Left ventricle myocardium (tissue), 1 donor: ENCODE data around the genes IFNA13 and DMRTA1.

GRCh38 chr9:21367819-21368302 is at the start of gene IFNA13:
Gene IFNA13, minus strand, starts transcription at chr9:21368057.
- PRO-cap, result no peak

DNA sequence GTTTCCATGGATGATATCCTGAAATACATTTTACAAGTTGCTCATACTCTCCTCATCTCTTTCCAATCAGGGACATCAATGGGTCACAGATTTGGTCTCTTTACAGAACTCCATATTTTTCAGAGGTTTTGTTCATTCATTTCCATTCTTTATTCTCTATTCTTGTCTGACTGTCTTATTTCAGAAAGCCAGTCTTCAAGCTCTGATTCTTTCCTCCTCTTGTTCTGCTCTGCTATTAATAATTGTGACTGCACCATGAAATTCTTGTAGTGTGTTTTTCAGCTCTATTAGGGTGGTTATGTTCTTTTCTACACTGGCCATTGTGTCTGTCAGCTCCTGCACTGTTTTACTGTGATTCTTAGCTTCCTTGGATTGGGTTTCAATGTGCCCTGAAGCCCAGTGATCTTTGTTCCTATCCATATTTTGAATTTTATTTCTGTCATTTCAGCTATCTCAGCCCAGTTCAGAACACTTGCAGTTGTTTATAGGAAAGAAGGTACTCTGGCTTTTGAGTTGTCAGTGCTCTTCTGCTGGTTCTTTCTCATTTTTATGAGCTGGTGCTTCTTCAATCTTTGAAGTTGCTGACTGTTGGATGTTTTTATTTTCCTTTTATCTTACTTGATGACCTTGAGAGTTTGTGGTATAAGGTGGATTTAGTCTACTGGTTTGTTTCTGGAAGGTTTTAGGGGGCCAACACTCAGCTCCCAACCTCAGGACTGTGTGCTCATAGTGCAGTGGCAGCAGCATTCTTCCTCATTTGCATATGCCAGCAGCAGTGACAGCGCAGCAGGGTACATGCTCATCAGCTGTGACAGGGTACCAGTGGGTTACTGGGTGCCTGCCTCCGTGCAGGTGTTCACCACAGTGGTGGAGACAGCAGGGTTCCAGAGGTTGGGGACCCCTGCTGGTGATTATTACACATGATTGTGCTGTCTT is 45.1 kb upstream of the IFNE start:
- PRO-cap, result no peak

- PRO-cap, result no peak
Measured at GRCh38 chr9:21682907-21683395, 119.5 kb upstream of the MTAP start.

- PRO-cap, result no peak
Measured at GRCh38 chr9:21801679-21801996, 798 bp upstream of the MTAP start.

DNA sequence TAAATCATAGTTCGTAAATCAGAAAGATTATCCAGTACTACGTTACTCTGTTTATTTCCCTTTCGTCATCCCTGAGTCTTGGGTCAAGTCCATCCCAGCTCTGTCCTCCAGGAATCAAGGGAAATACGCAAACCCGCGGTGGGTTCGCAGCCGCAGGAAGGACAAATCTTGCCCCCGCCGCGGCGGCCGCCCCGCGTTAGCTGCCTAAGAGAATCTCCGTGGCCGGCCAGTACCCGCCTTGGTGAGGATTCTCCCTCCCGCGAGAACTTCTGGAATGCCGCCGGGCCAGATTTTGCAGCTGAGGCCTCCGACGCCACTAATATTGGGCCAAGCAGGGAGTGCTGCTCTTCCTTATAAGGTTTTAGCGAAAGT is 453 bp upstream of the MTAP start:
- PRO-cap, result bidirectional peak, plus-strand start at position 316 of the sequence, minus-strand start at position 243 of the sequence

GRCh38 chr9:22008482-22009038 is 545 bp downstream of the CDKN2B start:
- PRO-cap, result no peak

DNA sequence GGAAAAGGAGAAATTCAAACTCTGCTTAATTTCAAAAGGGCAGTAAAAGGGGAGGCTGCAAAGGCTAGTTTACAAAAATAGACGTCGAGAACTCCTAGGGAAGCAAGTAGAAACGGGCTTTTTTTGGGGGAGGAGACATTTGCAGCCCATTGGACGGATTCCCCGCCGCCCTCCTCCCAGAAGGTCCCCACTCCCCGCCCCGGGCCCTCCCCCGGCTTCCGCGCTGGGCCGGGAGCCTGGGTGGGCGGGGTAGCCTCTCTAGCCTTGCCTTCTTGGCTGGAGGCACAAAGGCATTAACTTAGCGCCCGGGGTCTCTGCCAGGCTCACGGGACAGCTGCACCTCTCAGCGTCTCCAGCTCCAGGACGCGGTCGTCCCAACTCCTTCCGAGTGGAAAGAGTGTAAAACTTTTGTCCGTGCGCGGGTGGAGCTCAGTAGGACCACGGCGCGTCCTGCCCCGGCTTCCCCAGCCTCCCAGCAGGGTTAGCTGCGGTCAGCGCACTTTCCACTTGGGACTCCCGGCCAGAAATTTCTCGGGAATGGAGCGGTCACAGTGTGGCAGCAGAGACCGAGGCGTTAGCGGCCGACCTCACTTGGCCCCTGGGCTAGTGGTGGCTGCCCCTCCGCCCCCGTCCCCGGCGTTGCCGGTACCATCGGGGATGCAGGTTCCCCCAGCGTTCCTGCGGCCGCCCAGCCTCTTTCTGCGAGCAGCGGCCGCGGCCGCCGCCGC is at the start of gene DMRTA1:
Gene DMRTA1 (plus strand): TSS at position 296 of the 728 bp plus-strand sequence.
- PRO-cap, result unidirectional peak, plus-strand start at position 326 of the sequence

GRCh38 chr9:23598996-23599326 is 227.1 kb downstream of the ELAVL2 start:
- PRO-cap, result no peak

DNA sequence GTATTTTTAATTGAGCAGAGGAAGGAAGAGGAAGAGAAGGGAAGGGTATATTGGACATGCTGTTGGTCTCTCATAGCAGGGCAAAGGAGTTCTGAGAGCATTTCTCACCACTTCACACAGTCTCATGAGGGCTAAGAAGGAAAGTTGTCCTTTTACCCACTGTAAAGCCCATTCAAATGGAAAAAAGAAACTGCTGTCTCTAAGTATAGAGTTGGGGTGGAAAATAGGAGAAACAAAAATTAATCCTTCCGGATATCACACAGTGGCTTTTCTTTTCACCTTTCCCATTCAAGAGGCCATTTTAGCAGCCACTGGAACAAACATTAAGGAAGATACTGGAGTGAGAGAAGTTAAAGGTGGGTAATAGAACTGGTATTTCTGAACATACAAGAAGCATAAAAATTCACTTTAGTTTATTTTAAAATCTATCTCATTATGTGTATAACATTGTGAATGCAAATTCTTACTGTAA is 377.3 kb upstream of the TUSC1 start:
- PRO-cap, result no peak

DNA sequence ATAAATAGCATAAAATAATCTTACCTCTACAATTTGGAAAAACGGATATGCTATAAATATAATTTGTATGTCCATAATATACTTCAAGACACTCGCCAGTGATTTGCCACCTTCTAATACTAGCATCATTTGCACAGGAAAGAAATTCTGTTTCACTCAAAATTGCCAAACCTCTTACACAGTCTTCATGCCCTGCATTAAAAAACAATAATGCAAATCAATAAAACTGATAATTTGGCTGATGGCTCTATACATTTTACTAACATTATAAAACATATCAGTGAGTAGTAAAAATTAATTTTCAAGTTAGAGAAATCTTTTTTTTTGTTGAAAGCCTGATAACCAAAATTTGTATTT is 20.7 kb downstream of the PLAA start:
- PRO-cap, result no peak

DNA sequence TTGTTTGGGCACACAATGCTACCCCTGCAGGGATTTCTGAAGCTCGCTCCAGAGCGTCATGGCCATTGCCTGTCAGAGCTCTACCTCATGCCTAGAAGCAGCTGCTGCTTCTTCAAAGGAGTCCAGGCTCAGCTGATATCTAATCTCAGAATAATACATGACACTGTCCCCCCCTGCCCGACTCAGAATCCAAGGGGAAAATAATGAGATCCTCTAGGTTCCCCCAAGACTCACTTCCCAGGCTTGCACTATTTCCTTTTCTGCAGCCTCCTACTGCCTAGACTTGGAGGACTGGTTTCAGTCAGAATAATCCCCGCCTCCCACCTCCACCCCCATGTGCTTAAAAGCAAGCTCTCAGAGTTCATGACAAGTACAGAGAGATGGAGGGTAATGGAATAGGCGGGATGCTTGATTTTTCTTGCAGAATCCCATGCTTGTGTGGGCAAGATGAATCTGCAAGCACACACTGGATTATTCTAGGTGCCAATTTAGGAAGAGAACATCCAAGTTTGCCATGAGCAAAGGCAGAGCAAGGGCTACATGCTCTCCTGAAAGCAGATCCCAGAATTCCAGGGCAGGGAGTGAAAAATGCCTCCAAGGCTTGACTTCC is 97.5 kb upstream of the IFNK start:
- PRO-cap, result no peak

GRCh38 chr9:27600172-27600887 is 27.0 kb upstream of the C9orf72 start:
- PRO-cap, result no peak

- PRO-cap, result no peak
Measured at GRCh38 chr9:28387255-28387568, 813.9 kb upstream of the C9orf72 start.

DNA sequence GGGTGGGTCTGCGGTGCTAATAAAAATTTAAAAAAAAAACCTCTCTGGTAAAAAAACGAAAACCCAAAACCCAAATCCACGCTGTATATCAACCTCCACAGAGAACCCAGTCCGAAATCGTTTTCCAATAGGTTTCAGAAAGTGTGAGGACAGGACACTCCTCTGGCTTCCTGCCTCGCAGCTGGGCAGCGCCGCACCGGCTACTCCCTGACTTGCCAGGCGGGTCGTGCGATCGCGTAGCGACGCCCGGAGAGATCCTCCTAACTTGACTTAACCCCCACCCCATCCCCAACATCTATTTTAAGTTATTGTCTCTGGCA is 868 bp downstream of the LINGO2 start:
- PRO-cap, result no peak

DNA sequence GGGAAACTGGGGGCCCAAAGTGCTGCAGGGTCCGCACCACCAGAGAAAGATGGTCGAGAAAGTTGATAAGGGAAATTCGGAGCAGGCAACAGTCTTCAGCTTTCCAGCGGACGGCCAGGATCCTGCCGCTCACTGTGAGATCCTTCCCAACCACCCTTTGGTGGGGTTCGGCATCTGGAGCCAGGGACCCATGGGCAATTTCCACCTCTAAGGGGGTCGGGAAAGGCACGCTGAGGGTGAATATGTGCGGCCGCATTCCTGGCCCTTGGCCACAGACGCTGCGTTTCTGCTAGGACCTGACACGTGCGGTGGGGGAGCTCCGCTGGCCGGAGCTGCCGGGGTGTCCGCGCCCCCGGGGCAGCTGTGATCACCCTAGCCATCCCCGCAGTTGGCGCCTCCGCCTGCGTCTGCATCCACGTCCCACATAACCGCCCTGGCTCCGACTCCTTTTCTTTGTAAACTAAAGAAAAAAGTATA is 5.3 kb upstream of the DNAJA1 start:
- PRO-cap, result no peak

GRCh38 chr9:33129354-33130213 is 37.6 kb downstream of the B4GALT1 start:
- PRO-cap, result no peak

DNA sequence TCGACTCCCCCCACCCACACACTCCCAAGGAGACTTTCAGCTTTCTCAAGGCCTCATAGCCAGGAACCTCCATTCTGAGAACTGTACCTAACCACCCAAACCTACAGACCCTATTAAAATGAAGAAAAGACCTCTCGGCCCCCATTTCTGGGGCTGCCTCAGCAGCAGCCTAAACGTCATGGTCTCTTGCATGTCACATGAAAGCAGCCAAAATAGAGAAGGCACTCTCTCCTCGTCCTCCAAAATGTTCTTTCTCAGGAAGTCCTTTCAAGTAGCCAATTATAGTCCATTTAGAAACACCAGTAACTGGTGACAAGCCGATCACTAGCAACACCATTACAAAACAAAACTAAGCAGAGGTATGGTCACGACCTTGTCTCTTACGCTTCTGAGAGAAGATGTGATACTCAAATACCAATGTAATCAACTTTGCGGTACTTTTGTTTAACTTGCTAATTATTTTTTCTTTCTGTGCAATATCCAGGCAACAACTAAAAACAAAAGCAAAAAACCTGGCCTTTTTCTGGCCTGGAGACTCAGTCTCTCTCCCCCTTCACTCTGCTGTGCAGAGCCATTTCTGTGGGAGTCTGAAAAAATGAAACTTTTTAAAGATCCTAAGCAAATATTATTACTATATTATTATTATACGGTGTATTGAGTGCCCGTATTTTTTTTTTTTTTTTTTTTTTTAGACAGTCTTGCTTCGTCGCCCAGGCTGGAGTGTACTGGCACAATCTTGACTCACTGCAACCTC is 2.7 kb downstream of the B4GALT1 start:
- PRO-cap, result bidirectional peak, plus-strand start at position 539 of the sequence, minus-strand start at position 253 of the sequence

DNA sequence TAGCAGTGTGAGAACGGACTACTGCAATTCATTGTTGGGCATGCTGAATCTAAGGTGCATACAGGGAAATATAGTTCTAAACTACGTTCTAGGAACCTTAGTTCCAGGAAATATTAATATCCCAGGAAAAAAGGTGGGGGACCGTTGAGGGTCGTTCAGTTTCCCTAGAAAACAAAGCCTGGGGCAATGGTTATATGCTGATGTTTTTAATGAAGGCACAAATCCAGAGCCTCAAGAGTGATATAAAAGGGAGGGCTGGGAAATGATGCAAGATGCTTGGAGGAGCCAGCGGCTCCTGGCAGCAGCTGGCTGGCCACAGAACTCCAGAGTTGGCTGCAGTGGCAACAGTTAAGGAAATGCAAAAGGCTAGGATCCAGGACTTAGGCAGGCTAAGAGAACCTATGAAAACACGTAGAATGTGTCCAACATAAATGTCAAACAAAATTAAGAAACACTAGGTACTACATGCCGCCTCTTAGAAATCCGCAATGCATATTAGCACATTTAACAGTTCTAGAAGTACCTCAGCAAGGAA is 31.0 kb upstream of the B4GALT1 start:
- PRO-cap, result no peak

DNA sequence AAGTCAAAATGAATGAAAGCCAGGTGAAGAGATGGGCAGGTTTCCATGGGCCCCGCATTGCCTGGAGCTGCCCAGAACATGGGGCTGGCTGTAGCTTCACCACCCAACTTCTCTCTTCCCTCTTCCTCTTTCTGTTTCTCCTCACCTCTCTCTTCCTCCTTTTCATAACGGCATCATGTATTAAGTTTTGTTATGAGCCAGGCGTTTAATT is 13.1 kb upstream of the SPINK4 start:
- PRO-cap, result no peak

DNA sequence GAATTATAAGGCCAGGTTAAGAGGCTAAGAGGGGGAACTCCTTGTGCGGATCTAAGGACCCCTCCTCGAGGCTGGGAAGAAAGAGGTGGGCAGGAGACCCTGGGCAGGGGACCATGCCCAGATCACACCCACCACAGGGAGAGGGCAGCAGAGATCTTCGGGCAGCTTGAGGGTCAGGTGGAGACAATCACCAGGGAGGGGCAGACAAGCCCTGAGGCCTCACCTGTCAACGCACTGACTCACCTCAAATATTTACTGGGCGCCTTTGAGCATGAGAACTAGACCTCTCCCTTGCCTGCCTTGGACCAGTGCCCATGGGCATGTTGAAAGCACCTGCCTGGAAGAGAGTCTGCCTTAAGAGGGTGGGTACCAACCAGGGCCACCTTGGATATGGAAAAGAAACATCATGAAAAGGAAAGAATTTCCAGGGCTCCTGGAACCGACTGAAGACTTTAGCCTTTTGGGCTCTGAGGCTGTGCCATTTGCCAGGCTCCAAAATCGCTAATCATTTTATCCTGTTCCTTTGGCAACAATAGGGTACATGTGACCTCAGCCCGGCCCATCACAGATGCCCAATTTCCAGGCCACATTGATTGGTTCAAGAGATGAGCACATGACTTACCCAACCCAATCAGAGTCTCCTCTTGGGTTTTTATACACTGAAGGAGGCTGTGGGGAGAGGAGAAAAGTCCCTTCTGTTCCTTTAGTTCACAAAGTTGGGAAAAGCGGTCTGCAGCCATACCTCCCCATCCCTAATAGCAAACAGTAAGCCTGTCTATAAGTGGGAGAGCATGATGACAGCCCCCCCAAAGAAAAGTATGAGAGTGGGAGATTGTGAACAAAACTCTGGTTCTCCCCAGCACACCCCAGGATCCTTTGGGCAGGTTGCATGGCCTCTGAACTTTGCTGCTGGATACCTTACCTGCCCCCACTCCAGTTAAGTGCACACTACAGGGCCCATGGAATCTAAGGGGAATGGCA is 10.3 kb upstream of the SPINK4 start:
- PRO-cap, result no peak